ENCODE measurements around a stretch of chr15.

DNA sequence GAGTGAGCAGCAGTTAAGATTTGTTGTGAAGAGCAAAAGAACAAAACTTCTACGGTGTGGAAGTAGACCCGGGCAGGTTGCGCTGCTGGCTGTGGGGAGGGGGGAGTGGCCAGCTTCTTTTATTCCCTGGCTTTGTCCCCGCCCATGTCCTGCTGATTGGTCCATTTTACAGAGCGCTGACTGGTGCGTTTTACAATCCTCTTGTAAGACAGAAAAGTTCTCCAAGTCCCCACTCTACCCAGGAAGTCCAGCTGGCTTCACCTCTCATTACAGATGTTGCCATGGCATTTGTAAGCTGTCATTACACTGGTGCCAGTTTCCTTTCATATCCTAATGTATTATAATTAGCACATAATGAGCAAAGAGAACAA, 458.4 kb upstream of the NR2F2 start:
- PRO-cap, result no peak

DNA sequence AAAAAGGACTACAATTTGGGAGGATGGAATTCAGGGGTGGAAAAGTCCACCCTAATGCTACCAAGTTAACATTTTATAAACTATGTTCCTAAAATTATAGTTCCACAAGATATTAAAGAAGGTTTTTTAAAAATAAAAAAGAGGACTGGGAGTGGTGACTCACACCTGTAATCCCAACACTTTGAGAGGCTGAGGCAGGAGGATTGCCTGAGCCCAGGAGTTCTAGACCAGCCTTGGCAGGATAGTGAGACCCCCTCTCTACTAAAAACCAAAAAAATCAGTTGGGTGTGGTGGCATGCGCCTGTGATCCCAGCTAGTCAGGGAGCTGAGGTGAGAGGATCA, 152.8 kb upstream of the NR2F2 start:
- PRO-cap, result no peak

- PRO-cap, result no peak
These were observed 121.2 kb upstream of the NR2F2 start for GRCh38 chr15:96209133-96209964.

DNA sequence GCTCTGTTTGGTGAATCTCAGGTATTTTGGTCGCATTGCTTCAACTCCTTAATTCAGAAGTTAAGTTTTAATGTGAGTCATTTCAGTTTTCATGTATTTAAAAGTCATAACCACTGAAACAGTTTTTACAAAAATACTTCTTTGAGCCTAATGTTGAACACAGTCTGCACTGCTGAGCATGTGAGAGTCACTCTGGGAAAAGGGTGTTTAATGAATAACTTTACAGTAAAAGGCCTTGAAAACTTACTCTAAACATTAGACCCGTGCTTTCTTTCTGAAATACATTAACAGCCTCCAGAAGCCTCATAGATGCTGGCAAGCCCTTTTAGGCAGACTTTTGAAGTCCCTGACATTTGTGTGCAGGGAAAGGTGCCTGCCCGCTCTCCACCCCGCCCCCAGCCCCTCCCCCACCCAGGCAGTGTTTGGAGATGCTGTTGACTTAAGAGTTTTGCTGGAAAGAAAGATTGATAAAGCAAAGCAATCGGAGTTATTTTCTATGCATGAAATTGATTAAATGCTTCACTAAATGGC, 68.9 kb upstream of the NR2F2 start:
- PRO-cap, result no peak

- PRO-cap, result no peak
These were observed 4.3 kb upstream of the NR2F2 start for GRCh38 chr15:96326218-96326520.

DNA sequence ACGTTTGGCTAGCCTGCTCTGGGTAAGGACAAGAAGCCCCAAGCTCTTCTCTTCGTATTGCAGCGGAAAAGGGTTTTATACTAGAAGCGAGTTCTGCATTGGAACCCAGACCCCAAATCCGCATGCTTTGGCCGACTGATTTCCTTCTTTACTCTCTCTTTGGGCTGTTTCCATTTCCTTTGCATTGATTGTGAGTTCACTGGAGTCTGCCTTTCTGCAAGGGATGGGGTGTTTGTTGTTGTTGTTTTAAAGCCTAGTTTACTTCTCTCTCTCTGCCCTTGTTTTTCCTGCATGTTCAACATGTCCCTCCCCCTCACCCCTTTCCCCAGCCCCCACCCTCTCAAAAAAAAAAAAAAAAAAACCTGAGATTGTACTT, 2.1 kb downstream of the NR2F2 start:
- PRO-cap, result no peak

GRCh38 chr15:96339190-96339854, 8.8 kb downstream of the NR2F2 start:
- PRO-cap, result no peak

- PRO-cap, result no peak
These were observed 13.6 kb downstream of the NR2F2 start for GRCh38 chr15:96343790-96344813.

- PRO-cap, result no peak
These were observed 20.7 kb downstream of the NR2F2 start for GRCh38 chr15:96351189-96351578.

DNA sequence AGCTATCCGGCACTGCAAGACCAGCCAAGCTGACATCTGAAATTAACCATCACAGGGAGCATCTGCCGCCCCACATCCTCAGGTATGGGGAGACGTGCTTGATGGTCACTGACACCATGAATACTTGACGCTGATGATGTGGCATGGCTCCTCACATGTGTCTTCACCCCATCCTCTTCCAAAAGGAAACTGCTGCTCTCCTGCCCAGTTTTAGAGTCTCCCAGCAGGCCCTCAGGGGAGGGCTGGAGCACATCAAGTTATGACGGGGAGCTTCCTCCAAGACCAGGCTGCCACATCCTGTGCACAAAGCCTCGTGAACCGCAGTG, 199.5 kb downstream of the ARRDC4 start:
- PRO-cap, result no peak

DNA sequence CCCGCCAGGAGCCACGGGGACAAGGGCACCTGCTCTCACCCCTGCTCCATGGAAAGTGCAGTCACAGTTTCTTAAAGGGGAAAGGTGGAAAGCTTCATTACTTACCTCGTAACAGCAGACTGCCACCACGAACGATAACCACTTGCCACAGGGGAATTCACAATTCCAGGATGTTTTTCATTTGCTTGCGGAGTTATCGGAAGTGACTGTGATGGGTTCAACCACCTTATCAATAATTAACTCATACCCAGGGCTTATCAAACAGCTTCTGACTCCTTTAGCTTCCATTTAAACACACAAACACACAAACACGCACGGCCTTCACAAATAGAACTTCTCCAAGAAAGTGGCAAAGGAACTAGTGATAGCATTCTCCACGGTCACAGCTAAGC, 134.2 kb upstream of the IGF1R start:
- PRO-cap, result no peak

DNA sequence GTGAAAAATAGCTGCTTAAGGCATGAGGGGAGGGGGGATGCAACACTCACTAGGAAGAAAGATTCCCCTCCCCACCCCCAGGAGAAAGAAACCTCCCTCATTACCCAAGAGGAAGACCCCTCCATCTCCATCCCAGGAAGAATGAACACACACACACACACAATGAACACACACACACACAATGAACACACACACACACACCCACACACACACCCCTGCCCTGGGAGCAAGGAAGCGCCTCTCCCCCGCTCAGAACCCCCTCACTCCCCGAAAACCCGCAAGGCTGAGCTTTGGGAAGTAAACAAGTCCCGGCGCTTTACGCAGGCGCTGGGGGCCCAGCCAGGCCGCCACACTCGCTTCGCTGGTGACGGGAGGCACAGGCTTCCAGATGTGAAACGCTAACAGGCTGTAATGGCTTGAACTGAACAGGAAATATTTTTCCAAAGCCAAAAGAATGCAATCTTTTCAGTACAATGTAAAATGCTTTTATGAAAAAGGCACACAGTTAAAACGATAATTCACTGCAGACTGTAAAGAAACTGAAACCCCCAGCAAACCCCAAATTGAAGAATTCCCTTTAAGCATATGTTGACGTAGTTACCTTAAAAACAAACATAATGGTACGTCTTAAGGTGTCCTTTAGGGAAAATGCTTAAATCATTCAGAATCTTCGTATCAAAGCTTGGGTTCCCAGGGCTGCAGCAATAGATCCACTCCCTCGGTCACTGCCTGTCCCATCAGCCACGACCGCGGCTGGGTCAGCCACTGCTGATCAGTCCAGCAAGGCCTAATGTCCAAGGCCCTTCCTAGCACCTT, 122.6 kb upstream of the IGF1R start:
- PRO-cap, result no peak

DNA sequence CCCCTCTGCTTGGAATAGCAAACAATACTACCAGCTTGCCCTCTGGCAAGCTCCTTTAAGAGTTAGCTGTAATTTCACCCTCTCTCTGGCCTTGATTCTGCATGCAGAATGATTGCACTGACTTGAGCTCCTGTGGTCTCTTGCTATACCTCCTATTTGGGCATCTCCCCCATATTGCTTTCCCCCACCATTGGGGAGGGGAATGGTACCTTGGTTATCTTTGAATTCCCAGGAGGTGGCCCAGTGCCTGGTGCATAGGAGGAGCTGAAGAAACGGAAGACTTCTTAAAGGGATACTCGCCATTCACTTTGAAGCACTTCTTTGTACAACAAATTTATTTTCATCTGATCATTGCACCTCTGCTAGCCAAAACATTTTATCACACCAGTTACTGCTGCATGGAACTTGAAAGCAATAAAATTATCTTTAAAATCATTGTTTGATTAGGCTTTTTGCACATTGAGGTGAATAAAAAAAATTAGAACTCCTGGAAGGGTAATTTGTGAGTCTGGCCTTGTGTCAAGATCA, 12.0 kb downstream of the IGF1R start:
- PRO-cap, result no peak

- PRO-cap, result no peak
These were observed 67.1 kb downstream of the IGF1R start for GRCh38 chr15:98715426-98715922.

DNA sequence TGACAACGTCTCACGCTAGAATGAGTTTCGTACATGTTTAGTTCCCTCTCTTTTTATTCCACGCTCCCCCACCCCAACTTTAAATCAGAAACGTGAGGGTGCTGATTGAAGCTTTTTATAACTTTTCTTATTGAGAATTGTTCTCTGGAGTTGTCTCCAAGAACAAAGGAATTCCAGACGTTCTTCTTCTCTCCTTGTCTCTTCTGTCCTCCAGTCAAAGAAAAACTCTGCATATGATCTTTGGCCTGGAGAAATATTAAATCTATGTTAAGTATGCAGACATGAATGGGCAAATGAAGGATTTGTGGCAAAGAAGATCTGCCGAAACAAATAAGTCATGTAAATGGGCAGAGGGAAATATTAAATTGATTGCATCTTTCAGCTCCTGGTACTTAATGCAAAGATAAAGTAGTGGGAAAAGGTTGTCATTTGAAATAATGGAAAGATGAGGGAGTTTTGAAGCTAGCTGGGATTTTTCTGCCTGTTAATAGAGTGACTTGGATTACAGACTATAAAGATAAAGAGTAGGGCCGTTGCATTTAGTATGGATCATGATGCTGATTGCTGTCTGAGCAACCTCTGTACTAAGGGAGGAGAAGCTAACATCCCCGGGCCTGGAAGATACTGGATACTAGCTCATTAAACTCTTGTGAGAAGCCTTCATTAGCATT, 74.9 kb downstream of the IGF1R start:
- PRO-cap, result no peak

DNA sequence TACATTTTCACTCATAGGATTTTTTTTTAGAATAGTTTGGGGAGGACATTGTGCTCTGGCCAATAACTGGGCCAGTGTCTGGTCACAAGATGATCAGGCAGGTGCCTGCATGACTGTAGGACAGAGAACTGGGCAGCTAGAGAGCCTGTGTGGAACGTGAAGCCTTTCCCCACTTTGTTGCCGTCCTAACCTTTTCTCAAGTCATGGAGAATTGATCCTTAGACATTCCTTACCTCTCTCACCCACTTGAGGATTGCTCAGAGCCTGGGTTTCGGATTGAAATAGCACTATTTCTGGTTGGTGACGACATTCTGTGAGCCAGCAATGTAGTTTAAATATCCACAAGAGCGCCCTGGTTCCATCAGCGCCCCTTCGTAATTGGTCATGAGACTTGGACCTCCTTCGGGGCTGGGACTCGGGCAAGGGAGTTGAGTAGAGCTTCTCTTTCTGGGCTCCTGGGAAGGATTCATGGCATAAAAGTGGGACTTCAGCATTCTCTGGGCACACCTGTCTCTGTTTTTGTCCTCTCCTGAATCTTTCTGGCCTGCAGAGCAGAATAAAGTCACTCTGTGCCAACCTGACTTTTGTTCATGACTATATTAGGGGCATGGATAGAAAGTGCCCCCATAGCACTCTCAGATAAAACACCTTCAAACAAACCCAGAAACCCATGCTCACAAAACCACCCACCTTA, 138.5 kb downstream of the IGF1R start:
- PRO-cap, result no peak

DNA sequence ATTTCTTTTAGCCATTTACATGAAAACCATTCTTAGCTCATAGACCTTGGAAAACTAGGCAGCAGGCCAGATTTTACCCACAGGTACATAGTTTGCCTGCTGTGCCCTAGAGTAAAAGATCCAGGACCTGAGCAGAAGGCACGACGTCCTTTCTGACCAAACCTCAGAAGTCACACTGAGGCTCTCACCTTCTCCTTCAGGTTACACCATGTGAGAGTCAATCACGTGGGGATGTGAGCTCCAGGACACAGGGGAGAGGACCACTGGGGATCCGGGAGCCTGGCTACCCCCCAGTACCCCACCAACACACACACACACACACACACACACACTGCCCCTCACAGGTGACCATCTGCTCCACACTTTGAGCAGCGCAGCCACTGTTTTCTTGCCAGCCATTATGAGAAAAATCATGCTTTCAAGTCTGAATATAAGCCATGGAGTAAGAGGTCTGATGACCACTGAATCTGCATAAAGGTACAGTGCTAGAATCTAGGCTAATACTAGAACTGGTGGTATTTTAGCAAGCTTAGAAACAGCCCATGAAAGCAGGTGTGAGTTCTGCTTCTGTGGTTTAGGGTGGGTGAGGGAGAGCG, 55.5 kb downstream of the PGPEP1L start:
- PRO-cap, result no peak

DNA sequence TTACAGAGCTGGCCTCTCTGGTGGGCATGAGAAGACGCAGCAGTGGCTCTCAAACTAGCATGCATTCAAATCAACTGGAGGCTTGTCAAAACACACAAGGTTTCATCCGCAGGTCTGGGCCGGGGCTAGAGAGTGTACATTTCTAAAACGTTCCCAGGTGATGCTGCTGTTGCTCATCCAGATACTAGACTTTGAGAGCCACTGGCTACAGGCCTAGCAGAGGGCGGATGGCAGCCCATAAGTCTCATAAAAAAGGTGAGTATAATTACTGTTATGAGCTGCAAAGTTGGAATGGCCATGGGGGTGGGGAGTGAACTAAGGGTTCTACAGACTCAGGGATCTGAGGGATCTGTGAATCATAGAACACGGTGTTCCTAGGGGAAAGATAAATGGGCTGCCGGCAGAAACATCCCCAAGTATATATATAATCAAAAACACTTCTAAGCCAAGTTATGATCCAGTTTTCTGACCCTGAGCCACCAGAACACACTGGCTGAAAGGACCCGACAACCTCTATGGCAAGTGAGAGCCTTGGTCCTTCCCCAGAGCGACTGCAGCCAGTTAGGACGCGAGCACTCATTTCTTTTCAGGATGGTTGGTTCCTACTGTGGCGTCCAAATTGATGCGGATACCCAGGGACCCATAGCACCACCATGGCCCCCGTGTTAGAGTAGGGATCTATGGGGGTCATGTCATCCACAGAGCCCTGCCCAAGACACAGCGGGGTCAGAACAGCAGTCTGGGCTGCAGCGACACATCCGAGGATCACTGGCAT, 7.9 kb upstream of the SYNM start:
- PRO-cap, result no peak

GRCh38 chr15:99109331-99110509, 4.8 kb downstream of the SYNM start:
- PRO-cap, result no peak

DNA sequence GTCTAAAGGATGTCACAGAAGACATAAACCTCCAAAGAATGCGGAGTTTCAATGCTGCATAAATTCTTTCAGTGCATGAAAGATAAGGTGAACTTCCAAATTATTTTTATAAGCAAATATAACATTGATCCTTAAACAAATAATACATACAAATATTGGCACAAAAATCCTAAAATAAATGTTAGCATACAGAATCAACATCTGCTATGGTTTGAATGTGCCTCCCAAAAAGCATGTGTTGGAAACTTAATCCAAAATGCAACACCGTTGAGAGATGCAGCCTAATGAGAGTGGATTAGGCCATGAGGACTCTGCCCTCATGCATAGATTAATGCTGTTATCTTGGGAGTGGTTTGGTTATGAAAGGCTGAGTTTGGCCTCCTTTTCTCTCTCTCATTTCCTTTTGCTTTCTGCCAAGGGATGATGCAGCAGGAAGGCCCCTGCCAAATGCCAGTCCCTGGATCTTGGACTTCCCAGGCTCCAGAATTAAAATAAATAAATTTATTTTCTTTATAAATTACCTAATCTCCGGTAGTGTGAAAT, 49.3 kb downstream of the SYNM start:
- PRO-cap, result no peak